ENCODE measurements around the gene SNRPA1.

- PRO-cap, result no peak
Measured at GRCh38 chr15:99155911-99156387, 51.1 kb downstream of the SYNM start.

DNA sequence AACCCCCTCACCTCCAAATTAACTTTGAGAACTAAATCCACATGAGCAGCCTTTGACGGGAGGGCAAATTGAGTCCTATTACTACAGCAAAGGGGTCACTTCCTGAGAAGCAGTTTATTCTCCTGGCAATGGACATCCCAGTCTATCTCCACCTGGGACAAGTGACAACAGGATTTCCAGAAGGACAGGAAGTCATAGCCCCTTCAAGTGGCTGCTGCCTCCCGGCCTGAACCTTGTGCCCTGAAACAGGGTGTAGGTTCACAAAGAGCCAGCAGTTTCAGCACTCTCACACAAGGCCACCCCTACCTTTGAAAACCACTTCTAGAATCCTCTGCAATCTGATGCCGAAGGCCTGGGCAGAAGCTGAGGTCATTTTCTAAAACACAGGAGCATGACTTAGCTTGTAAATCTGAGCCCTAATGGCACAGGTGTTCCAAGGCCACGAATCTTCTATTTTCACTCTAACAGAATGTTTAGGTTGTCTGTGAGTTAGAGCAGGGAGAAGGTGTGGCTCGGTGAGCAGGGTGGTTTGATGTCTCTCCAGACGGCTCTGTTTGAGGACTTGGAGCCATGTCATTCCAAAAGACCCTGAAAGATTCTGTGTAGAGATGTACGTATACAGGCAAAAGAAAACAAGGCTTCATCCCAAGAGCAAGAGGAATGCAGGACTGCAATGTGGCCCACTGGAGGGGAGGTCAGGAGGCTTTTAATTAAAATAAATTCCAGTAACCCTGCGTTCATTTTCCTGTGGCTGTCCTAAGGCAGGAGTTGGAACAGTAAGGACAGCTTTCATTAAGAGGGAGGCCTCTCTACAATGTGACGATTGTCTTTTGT lies 62.3 kb downstream of the SYNM start:
- PRO-cap, result no peak

GRCh38 chr15:99306110-99306373 lies 54.8 kb downstream of the LRRC28 start:
- PRO-cap, result no peak

GRCh38 chr15:99437798-99438235 lies 128.0 kb upstream of the MEF2A start:
- PRO-cap, result no peak

- PRO-cap, result unidirectional peak, minus-strand start at chr15:99438396
Measured at GRCh38 chr15:99438236-99438492, 127.6 kb upstream of the MEF2A start.

DNA sequence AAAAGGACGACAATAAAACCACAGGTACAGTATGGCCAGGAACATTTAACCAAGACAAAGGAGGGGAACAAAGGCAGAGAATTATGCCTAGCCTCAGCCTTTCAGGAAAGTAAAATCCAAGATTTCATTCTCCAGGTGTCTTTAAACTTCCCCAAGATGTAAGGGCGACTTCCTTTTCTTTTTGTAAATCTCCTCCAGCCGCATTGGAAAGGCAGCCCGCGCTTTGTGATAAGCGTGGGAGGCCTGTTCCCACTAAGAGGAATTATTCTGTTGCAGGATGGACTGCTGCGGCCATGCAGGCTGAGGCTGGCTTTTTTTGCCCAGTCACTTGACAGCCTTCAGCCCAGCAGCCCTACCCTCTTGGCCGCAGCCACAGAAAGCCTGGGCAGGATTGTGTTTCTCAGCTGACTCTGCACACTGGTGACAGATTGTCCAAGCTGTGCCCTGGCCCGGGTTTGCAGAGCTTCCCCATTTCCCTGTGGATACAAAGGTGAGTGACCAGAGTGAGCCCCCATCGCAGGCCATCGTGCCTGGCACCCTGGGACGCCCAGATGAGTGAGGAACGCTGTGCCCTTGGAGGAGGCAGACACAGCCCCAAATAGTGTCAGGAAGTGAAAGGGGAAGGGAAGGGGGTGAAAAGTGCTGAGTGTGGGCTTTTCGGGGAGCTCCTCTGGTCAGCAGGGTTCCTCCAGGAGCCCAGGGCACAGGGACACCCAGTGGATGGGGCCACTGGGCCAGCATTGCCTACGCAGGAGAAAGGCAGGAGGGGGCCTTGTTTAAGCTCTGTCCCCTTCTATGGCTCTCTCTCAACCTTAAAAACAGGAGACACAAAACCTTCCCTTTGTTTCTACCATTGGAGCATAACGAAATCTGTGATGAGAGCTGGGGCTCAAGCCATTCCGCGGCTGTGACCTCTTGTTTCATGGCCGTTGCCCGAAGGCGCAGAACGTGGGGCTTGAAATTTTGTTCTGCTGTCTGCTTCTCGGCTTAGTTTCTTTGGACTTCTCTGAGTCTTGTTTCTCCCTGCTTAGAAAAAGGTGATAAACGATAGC lies 91.7 kb upstream of the MEF2A start:
- PRO-cap, result no peak

DNA sequence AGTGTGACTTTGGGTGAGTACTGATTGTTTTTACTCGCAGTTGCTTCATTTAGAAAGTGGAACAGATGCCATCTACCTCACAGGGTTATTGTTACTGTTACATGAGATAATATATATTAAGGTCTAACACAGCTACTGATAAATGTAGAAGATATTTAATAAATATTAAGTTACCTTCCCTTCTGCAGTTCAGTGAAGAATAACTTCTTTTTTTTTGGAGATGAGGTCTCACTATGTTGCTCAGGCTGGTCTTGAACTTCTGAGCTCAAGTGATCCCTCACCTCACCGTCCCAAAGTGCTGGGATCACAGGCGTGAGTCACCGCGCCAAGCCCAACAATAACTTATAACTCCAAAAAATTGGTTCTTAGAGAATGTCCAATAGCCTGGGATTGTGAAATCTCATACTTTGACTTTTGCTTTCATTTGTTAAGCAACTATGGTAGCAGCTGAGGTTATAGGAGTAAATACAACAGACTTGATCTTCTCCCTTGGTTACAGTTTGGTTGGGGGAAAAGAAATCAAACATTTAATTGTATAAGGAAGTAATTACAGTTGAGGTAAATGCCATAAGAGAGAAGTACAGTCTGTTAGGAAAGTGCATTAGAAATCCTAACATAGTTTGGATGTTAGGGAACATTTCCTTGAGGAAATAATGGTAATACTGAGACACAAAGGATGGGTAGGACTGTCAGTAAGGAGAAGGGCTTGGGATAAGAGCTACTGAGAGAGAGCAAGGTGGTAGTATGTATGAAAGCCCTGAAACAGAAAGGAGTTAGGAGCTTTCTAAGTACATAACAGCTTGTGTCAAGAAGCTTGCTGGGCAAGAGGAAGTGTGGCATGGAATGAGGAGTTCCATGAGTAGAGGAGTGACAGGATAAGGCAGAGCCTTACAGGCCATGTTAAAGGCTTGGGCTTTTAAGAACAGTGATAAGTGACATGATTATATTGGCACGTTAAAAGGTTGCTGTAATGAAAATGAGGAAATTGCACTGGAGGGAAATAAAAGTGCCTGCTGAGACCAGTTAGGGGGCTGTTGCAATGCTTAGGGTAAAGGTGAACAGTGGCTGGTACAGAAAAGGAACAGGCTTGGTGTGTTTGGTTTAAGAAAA lies 48.6 kb downstream of the MEF2A start:
- PRO-cap, result no peak

GRCh38 chr15:99705605-99705895 lies 27.7 kb downstream of the LYSMD4 start:
- PRO-cap, result no peak

DNA sequence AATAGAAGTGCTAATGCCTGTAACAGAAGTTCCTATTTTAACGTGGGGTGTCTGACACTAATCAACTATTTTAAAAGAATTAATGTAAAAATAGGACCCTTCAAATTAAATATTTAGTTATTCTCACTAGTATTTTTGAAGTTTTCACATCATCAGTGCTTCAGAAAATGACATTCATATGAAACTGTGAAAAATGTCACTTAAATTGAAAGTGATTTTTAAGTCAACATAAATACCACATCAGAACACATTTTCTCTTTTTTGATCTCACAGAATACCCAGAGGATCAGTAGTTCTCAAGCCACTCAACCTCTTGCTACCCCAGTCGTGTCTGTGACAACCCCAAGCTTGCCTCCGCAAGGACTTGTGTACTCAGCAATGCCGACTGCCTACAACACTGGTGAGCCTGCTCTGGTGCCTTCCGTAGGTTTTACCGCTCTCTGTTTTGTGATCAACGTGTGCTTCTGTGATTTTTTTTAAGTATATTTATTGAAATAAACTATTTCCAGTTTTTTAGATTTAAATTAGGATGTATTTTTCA lies 26.7 kb downstream of the LYSMD4 start:
- PRO-cap, result no peak

GRCh38 chr15:100042830-100043415 lies 298.9 kb downstream of the ADAMTS17 start:
- PRO-cap, result no peak

DNA sequence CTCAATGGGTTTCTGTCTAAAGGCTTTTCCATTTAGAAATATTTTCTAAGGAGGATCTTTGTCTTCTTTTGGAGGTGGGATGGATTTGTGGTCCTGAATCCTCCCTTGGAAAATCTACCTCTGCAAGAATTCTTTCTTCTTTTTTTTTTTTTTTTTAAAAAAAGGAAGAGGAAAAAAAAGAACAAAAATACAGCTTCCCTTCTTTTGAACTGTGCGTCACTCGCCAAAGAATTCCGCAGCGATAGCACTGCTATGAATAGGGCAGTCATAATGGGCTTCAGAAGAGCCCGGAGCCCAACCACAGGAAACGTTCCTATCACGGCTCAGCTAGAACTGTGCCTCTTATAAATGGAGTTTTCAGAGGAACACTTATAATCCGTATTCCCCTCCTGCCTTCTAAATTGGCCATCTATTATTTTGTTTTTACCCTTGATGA lies 227.7 kb downstream of the ADAMTS17 start:
- PRO-cap, result unidirectional peak, plus-strand start at position 280 of the sequence

- PRO-cap, result no peak
Measured at GRCh38 chr15:100529082-100529541, 362 bp upstream of the CERS3 start.

GRCh38 chr15:100686042-100686916 lies 83.9 kb downstream of the ASB7 start:
- PRO-cap, result no peak

DNA sequence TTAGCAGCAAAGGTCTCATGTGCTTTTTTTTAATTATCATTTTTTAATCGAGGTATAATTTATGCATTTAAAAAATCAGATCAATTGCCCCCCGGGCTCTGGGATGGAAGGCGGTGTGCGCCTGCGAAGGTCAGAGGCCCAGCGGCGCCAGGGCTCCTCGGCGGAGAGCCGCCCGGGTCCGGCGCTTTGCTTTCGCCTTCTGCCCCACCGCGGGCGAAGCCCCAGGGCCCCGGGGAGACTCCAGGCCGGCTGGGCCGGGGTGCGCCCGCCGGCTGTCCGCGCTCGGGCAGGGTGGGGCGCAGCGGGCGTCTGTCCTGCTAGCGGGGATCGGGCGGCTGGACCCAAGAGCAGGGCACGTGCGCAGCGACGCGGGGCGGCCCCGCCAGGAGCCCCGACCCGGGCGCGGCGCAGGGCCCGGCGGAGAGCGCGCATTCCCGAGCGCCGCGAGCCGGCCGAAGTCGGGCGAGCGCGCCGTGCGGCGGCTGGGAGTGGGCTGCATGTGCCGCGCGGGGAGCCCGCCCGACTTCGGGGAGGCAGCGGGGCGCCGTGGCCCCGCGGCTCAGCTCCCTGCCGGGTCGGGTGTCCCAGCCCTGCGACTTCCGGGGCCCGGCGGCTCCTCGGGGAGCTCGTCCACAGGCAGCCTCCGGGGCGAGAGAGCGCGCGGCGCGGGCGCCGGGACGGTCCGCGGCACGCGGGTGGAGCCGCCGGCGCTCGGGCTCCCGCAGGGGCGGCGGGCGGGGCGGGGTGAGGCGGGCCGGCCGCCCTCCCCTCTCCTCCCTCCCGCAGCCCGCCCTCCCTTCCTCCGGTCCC lies 480 bp upstream of the ALDH1A3 start:
- PRO-cap, result bidirectional peak, plus-strand start outside the sequence, minus-strand start at position 645 of the sequence

DNA sequence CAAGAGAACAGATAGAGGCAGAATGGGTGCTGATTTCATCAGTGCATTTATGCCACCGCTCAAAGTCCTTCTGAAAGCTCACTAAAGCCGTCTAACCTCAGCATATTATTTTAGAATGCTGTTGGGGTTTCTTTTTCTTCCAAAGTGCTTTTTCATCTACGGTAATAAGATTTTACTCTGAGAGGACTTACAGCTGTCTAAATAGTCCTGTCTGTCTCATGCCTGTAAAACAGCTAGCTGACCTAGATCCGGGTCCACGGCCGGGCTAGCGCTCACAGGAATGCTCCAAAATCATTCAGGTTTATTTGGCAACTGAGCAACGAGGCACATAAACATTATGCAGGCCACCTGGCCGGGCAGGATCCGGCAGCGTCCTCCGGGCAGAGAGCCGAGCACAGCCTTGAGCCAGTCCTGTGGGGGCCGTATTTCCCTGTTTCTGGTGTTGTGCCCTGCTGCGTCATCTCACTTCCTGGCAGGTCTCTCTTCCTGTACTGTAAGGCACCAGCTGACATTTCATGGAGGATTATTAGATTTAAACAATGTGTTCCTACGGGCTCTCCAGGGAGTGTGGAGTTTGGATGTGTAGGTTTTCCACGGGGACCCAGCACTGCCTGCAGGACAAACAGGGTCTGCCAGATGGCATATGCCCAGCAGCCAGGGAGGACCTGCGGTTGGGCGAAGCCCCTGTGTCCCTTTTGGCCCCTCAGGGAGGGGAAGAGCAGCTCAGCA lies 16.7 kb upstream of the LRRK1 start:
- PRO-cap, result no peak

- PRO-cap, result no peak
Measured at GRCh38 chr15:100905262-100905774, 13.8 kb upstream of the LRRK1 start.

- PRO-cap, result no peak
Measured at GRCh38 chr15:101184014-101184331, 67.9 kb downstream of the CHSY1 start.

DNA sequence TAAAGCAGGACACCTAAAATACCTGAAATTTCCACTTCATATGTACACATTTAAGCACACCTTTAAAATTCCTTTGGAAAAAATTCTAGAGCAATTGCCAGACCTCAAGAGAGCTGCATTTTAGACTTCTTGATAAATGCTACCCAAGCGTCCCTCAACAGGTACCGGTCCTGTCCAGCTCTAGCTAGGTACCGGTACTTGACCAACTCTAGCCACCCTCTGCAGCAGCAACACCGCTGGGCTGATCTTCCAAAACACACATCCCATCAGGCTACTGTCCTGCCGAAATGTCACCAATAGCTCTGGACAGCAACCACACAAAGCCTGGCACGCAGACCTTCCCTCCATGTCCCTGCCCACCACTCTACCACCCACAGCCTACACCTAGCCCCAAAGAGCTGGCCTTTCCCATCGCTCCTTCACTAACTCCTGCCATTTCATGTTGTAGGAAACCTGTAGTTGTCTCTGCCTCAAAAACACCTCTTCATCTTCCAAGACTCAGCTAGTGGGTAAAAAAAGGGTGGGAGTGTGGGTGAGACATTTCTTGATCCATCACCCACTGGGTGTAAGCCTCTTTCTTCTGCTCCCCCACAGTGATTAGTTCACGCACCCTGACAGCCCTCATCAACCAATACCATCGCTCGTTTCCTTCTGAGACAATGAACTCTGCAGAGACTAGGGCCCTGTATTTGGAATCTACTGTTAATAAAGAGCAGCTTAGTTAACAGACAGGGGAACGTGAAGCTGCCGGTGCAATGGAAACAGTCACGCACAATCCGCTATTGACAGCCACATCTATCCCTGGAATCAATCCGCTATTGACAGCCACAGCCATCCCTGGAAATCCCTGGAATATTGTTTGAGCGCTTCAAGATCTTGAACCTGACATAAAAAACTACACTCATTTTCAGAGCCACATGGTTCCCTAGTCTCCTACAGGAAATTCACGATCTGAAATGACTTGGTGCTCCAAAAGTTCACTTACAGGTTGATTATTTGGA lies 6.7 kb downstream of the CHSY1 start:
- PRO-cap, result no peak

DNA sequence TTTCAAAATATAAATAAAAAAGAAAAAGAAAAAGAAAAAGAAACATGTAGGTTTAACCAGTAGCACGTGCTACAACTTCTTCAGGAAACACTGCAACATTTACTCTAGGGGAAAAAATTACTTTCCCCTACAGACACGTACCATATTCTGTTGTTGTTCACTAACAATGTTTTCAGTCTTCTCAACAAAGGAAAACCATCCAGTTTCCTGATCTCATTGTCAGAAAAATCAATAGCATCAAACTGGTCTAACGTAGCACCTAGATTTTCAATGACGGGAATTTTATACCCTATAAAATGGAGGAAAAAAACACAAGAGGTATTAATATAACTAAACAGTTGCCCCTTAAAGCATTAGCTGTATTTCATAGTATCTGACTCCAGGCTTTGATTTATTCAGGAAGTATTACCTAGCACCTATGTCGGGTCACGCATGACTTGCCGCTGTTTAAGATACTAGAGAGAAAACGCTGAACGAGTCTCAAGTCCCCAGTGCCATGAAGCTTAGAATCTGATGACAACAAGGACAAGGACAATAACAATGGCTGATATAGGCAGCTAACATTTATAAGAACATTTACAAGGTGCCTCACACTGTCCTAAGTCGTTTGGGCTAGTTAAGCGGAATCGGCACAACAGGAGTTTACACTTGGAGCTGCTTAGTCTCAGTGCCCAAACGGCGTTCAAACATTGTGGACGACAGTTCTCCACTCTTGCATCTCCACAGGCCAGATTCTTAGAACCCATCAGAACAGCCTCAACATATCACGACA lies 2.0 kb downstream of the SNRPA1 start:
- PRO-cap, result no peak

- PRO-cap, result bidirectional peak, plus-strand start at chr15:101294907, minus-strand start at chr15:101294766; bidirectional peak, plus-strand start at chr15:101295348, minus-strand start at chr15:101295204
Measured at GRCh38 chr15:101294588-101295510, at the start of gene SNRPA1. Gene SNRPA1 (minus strand): TSS chr15:101295248.